Heart left ventricle (tissue), 7 donors: ENCODE results near the gene LGI4.

GRCh38 chr19:33379158-33379510, 5.6 kb downstream of the CEBPG start:
- PRO-cap, 6 experiments: no peak in any of the 6 experiments
- RAMPAGE, long total RNA, 2 experiments: no peak in any of the 2 experiments
- RRBS: no CpG with 5 or more reads among the region's 11 CpGs

GRCh38 chr19:33487216-33487732, 34.3 kb downstream of the PEPD start:
- PRO-cap, 6 experiments: peak in 1 of 6 experiments; most common plus-strand start chr19:33487470 (in 1)
- RAMPAGE, long total RNA, 2 experiments: no peak in any of the 2 experiments
- RRBS: 68% methylated on average over 3 of the region's 13 CpGs

DNA sequence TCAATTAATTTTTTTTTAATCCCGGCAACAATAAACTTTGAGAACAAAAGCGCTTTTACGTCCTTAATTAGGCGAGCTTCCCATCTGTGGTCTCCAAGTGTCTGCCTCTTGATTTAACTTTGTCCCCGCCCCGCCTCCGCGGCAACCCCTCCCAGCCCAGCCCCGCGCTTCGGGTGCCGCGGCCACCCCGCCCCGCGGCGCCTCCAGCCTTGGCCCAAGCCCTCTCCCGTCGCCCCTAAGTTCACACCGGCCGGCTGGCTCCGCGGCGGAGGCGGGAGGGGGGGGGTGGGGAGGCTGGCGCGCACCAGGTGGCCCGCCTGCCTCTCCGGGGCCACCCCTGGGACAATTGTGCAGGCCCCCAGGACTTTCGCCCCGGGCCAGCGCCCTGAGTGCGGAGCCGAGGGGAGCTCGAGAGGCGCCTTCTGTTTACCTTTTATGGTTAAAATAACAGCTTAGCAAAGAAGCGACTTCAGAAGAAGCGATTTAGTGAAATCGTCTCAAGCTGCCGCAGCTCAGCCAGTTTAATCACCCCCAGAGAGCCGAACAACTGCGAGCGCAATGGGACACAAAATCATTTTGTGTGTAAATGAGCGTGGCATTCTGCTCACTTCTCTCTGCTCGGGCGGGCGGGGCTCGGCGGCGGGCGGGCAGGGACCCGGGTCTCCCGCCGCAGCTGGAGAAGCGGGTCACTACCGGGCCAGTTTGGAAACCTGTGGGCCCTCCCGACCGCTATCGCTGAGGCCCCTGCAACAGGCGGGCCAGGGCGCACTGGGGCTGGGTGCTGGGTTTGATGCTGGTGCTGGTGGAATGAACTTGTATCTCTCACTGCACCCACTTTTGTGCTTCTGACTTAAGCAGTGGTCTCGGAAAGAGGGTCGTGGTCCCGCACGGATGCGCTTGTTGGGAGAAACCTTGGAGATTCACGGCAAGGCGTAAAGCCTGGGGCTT, 1.4 kb downstream of the KCTD15 start:
- PRO-cap, 6 experiments: peak in 6 of 6 experiments; most common plus-strand start position 244 of the sequence (in 3); most common minus-strand start position 86 of the sequence (in 1)
- RAMPAGE, long total RNA, 2 experiments: no peak in any of the 2 experiments
- RRBS: 1% methylated on average over 7 of the region's 68 CpGs

GRCh38 chr19:33904666-33905073, 108.0 kb downstream of the KCTD15 start:
- PRO-cap, 6 experiments: peak in 3 of 6 experiments; most common plus-strand start chr19:33904899 (in 3)
- RAMPAGE, long total RNA, 2 experiments: no peak in any of the 2 experiments
- RRBS: no CpG with 5 or more reads among the region's 8 CpGs

DNA sequence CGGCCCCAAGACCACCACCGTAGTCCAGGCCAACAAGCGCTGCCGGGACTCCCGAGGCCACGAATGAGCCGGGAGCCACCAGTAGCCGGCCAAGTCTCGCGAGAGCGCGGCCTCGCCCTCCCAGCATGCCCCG, 137 bp upstream of the LSM14A start:
- PRO-cap, 6 experiments: peak in 6 of 6 experiments; most common minus-strand start position 65 of the sequence (in 6)
- RAMPAGE, long total RNA, 2 experiments: no peak in any of the 2 experiments
- RRBS: 2% methylated on average over 4 of the region's 14 CpGs

DNA sequence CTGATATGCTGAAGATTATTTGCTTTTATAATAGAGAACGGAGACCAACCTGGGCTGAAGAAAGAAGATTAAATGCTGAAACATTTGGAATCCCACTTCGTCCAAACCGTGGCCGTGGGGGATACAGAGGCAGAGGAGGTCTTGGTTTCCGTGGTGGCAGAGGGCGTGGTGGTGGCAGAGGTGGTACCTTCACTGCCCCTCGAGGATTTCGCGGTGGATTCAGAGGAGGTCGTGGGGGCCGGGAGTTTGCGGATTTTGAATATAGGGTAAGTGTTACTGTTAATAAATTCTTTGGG, 32.9 kb upstream of the GARRE1 start:
- PRO-cap, 6 experiments: no peak in any of the 6 experiments
- RAMPAGE, long total RNA, 2 experiments: no peak in any of the 2 experiments
- RRBS: no CpG with 5 or more reads among the region's 12 CpGs

- PRO-cap, 6 experiments: peak in 1 of 6 experiments; most common plus-strand start chr19:34261551 (in 1)
- RAMPAGE, long total RNA, 2 experiments: no peak in any of the 2 experiments
- RRBS: no CpG with 5 or more reads among the region's 4 CpGs
Observed at GRCh38 chr19:34261222-34261721, 6.9 kb downstream of the GARRE1 start.

DNA sequence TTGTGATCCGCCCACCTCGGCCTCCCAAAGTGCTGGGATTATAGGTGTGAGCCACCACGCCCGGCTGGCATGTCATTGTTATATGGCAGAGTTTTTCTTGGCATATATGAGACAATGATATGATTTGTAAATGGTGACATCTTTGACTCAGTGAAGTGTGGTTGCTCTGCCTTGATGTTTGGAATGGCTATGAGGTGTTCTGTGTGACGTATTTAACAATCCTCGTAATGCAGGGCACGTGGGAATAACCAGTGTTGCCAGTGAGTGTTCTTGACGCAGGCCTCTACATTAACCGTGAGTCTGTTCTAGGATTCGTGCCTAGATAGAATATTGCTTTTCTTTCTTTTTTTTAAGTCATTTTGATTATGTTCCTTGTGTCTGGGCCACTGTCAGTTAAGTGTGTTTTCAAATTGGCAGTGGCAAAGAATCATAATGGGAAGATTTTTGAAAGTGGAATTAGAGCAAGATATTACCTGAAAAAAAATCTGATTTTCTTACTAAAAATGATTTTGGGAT, 10.3 kb downstream of the GARRE1 start:
- PRO-cap, 6 experiments: no peak in any of the 6 experiments
- RAMPAGE, long total RNA, 2 experiments: no peak in any of the 2 experiments
- RRBS: no CpG with 5 or more reads among the region's 10 CpGs

- PRO-cap, 6 experiments: no peak in any of the 6 experiments
- RAMPAGE, long total RNA, 2 experiments: no peak in any of the 2 experiments
- RRBS: no CpG with 5 or more reads among the region's 8 CpGs
Observed at GRCh38 chr19:34462016-34462804, 19.3 kb upstream of the WTIP start.

- PRO-cap, 6 experiments: peak in 1 of 6 experiments; most common plus-strand start chr19:34994820 (in 1); most common minus-strand start chr19:34994637 (in 1)
- RAMPAGE, long total RNA, 2 experiments: no peak in any of the 2 experiments
- RRBS: no CpG with 5 or more reads among the region's 9 CpGs
Observed at GRCh38 chr19:34994468-34994889, 5.6 kb upstream of the GRAMD1A start.

DNA sequence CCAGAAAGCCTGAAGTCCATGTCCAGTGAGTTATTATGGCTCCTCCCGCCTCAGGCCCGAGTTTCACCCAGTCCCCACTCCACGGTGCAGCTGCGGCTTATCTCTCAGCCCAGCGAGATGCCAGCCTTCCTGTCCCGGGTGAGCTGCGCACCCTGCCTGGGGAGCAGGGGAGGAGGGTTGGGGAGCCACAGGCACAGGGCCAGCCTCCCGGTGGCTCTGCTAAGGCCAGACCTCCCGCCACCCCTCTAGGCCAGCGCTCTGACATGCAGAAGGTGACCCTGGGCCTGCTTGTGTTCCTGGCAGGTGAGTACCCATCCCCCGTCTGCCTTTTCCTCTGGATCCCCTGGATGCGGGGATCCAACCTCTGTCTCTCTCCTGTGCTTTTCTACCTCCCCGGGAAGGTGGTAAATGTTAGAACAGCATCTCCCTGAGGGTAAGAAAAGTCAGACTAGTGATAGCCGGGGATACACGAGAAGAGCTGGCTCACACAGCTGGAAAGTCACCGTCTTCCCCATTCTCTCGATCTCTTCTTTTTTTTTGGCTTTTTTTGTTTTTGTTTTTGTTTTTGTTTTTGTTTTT, 3.6 kb downstream of the FXYD3 start:
- PRO-cap, 6 experiments: no peak in any of the 6 experiments
- RAMPAGE, long total RNA, 2 experiments: no peak in any of the 2 experiments
- RRBS: 40% methylated on average over 3 of the region's 17 CpGs

- PRO-cap, 6 experiments: peak in 6 of 6 experiments; most common plus-strand start chr19:35124751 (in 4); most common minus-strand start chr19:35124621 (in 5)
- RAMPAGE, long total RNA, 2 experiments: no peak in any of the 2 experiments
- RRBS: no CpG with 5 or more reads among the region's 43 CpGs
Observed at GRCh38 chr19:35124075-35125059, 8.7 kb downstream of the FXYD3 start.

GRCh38 chr19:35131148-35131550, 3.7 kb downstream of the LGI4 start:
- PRO-cap, 6 experiments: no peak in any of the 6 experiments
- RAMPAGE, long total RNA, 2 experiments: no peak in any of the 2 experiments
- RRBS: no CpG with 5 or more reads among the region's 20 CpGs

DNA sequence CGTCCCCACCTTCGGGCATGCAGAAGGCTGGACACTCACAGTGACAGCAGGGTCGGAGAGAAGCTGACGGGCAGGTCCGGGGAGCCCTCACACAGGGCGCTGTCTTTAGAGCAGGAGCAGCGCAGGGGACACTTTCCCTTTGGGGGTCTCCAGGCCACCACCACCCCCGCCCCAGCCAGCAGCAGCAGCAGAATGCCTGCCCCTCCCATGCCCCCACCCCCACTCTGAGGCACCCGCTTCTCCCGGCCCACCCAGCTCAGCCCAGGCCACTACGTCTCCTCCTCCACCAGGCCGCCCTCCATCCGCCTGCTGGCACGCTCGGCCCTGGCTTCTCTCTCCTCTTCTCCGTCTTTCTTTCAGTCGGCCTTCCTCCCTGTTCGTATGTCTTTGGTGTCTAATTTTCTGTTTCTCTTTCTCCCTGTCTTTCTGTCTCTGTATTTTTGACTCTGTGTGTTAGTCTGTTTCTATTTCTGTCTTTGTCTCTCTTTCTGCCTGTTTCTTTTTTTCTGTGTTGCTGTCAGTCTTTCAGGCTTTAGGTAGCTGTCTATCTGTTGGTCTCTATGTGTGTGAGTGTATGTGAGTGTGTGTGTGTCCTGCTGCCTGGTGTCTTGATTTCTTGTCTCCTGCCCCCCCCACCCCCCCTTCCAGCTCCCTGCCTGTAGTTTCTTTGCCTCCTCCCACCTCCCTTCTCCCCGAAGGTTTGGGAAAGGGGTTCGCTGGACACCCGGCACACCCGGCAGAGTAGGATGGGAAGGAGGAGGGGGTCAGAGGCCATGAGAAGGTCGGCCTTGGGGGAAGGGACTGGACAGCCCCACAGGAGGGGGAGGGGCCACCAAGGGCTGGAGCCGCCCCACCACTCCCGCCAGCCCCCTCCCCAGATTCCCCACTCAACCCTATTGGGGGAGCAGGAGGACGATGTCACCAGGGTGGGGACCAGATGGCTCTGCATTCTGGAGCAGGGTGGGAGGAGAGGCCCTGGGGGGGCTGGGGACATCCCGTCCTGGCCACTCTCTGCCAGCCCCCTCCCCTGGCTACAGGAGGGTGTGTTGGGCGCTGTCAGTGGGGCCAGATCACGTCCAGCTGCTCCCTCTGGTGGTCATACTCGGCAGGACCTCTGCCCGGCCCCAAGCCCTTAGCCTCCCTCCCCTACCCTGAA, at the start of gene LGI4:
LGI4 (minus strand) TSS at position 588 of the 1,156 bp plus-strand sequence.
- PRO-cap, 6 experiments: peak in 3 of 6 experiments; most common plus-strand start position 301 of the sequence (in 1); most common minus-strand start position 1,033 of the sequence (in 2)
- RAMPAGE, long total RNA, 2 experiments: start-site peak on the minus strand in 2 of 2 experiments, centred at positions 586 to 589 of the sequence, 72 reads per replicate
- RRBS: 73% methylated on average over 3 of the region's 31 CpGs

DNA sequence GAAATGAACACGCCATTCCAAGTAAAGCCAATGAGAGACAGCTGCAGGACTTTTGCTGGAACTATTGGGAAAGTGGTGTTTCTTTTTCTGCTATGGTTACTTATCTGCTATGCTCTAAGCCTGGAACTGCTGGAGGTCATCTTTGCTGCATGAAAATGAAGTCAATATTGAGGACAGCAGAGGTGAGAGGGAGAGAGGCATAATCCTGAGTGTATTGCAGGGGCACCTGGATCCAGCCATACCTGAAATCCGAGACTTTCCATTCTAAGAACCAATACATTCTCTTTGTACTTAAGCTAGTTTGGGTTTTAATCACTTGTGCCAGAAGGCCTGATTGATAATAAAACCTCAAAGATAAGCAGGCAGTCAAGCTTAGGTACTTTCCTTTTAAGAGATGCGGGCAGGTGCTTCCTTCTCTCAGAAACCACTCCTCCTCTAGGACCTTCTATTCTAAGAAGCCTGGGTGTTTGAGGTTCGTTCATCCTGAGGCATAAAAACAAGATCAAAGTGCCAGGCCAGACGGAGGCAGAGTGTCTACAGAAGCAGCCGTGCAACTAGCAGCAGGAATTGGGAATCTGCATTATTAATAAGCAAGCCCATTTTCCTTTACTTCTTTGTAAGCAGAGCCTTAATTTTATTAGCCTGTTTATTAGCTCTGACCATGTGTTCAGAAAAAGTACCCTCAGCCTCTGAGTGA, 22.2 kb downstream of the FAM187B start:
- PRO-cap, 6 experiments: no peak in any of the 6 experiments
- RAMPAGE, long total RNA, 2 experiments: no peak in any of the 2 experiments
- RRBS: no CpG with 5 or more reads among the region's 6 CpGs

DNA sequence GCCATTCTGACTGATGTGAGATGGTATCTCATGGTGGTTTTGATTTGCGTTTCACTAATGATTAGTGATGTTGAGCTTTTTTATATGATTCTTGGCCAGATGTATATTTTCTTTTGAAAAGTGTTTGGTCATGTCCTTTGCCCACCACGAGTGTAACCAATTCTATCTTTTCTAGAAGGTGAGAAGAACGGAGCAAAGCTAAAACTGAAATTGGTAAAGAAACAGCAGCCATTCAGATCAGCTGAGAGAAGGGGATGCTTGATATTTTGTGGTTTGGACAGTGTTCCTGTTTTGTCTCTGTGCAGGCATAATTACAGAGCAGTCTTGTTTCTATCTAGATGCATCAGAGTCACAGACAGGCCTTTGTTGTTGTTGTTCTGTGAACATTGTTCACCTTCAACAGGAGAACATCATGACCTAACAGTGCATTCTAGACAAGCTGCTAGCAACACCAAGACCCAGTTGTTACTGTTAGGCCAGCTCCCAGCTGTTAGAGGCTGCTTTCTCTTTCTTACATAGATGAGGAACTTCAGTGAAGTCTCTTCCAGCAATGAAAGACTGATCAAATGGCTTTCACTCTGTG, 8.6 kb upstream of the LSR start:
- PRO-cap, 6 experiments: no peak in any of the 6 experiments
- RAMPAGE, long total RNA, 2 experiments: no peak in any of the 2 experiments
- RRBS: no CpG with 5 or more reads among the region's 3 CpGs

- PRO-cap, 6 experiments: no peak in any of the 6 experiments
- RAMPAGE, long total RNA, 2 experiments: no peak in any of the 2 experiments
- RRBS: 88% methylated on average over 3 of the region's 28 CpGs
Observed at GRCh38 chr19:35250114-35250765, 1.4 kb downstream of the LSR start.

GRCh38 chr19:35269189-35270217, 741 bp downstream of the USF2 start:
- PRO-cap, 6 experiments: peak in 6 of 6 experiments; most common plus-strand start chr19:35269687 (in 4); most common minus-strand start chr19:35269241 (in 4)
- RAMPAGE, long total RNA, 2 experiments: no peak in any of the 2 experiments
- RRBS: no CpG with 5 or more reads among the region's 106 CpGs

DNA sequence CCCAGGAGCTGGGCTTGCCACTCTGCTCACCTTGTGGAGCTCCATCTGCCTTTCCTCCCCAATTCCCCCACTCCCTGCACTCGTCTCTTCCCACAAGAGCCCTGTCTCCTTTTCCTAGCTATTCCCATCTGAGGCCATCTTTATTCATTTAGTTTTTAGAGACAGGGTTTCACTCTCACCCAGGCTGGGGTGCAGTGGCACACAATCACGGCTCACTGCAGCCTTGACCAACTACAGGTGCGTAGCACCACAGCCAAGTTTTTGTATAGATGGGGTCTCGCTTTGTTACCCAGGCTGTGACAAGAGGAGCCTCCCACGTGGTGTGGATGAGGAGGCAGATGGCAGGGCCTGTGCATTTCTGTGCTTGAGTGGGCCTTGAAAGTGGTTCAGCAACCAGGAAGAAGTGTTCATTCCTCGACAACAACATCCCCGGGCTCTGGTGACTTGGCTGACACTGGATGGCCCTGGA, 1.9 kb upstream of the HAMP start:
- PRO-cap, 6 experiments: no peak in any of the 6 experiments
- RAMPAGE, long total RNA, 2 experiments: no peak in any of the 2 experiments
- RRBS: no CpG with 5 or more reads among the region's 7 CpGs

DNA sequence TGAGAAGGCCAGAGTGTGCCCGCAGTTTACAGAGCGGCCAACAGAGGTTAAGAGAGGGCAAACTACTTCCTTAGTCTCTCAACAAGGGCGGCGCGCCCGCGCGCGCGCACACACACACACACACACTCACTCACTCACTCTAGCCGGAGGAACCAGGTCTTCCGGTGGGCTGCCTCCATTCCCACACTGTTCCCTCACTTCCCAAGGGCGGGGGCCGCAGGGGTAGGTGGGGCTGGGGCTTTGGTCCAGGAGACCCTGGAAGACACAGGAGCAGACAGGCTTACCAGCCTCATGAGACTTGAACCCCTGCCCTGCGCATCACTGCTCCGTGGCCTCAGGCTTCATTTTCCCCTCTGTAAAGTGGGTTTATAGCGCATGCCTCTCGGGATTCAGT, 828 bp downstream of the GAPDHS start:
- PRO-cap, 6 experiments: no peak in any of the 6 experiments
- RAMPAGE, long total RNA, 2 experiments: no peak in any of the 2 experiments
- RRBS: no CpG with 5 or more reads among the region's 18 CpGs